Neuron (in vitro differentiated cells): ENCODE measurements around a stretch of chr9.

- PRO-cap, result no peak
These were observed 362 bp upstream of the PRXL2C start for GRCh38 chr9:96655501-96655857.

DNA sequence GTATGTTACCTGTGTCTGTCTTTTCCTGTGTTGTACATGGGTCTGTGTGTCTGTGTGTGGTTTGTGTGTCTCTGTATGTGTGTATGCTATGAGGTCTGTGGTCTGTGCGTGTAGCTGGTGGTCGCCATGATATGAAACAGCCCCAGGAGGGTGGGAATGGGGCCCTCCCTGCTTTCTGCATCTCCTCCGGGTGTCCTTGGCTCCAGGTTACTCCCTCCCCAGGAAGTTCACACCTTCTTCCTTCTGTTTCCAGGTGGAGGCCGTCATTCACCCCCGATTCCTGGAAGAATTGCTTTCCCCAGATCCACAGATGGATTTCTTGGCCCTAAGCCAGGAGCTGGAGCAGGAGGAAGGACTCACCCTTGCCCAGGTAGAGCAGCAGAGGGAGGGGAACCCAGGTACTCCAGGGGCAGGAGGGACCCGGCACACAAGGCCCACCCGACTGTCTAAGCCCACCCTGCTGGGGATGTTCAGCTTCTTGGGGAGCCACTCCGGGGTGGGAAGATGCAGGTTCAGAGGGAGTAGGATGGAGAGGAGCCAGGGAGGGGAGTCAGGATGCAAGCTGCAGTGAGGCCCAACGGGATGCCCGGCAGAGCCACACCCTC lies 9.1 kb downstream of the NUTM2G start:
- PRO-cap, result no peak

DNA sequence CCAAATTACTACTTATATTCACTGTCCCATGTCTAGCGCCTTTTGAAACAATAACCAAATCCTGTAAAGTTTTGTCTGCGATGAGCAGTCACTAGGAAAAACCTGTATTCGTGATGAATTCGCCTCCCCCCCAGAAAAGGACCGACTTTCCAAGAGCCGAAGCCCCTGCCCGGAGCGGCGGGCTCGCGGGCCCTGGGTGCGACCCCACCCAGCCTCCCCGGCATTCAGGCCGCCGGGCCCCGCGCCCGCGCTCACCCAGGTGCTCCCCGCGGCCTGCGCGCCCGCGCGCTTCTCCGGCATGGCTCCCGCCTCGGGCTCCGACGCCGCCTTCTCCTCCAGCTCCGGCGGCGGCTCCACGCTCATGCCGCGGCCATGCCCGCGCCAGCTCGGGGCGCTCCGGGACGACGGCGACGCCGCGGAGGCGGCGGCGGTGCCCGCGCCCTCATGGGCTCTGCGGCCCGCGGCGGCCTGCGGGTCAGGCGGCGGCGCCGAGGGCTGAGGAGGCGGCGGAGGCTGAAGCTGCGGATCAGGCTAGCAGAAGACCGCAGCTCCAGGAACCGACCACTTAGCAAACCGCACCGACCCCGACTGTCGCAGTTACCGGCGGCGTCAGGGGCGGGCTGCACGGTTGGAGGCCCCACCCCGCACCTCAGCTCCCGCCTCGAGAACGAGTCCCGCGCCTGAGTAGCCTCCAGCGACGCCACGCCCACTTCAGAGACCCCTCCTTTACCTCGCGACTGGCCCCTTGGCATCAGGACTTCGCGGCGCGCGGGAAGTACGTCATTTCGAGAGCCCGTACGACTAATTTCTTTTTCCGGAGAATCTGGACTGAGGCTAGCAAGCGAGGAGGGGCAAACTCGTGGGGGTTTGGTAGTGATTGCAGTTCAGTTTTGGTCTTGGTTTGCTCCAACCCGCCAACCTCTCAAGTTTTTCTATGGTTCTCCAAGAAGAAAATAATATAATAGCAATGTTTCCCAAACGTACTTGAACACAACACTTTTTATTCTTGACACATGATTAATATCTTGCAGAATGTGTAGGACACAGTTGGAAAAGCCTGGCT lies 25.6 kb downstream of the CTSV start:
- PRO-cap, result bidirectional peak, plus-strand start at position 223 of the sequence, minus-strand start at position 228 of the sequence; bidirectional peak, plus-strand start at position 854 of the sequence, minus-strand start at position 590 of the sequence

DNA sequence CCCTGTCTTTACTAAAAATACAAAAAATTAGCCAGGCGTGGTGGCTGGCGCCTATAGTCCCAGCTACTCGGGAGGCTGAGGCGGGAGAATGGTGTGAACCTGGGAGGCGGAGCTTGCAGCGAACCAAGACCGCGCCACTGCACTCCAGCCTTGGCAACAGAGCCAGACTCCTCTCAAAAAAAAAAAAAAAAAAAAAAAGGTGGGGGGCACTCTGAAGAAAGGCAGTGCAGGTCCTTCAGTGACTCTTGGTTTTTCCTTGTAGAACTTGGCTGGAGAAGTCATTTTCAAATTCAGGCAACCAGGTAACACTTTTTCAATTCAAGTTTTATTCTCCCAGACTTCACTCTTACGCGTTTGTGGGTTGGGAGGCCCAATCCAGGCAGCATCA lies 22.4 kb downstream of the CCDC180 start:
- PRO-cap, result no peak

- PRO-cap, result no peak
These were observed 24.9 kb upstream of the TDRD7 start for GRCh38 chr9:97386919-97387447.

- PRO-cap, result no peak
These were observed 1.8 kb downstream of the TMOD1 start for GRCh38 chr9:97503091-97503923.

DNA sequence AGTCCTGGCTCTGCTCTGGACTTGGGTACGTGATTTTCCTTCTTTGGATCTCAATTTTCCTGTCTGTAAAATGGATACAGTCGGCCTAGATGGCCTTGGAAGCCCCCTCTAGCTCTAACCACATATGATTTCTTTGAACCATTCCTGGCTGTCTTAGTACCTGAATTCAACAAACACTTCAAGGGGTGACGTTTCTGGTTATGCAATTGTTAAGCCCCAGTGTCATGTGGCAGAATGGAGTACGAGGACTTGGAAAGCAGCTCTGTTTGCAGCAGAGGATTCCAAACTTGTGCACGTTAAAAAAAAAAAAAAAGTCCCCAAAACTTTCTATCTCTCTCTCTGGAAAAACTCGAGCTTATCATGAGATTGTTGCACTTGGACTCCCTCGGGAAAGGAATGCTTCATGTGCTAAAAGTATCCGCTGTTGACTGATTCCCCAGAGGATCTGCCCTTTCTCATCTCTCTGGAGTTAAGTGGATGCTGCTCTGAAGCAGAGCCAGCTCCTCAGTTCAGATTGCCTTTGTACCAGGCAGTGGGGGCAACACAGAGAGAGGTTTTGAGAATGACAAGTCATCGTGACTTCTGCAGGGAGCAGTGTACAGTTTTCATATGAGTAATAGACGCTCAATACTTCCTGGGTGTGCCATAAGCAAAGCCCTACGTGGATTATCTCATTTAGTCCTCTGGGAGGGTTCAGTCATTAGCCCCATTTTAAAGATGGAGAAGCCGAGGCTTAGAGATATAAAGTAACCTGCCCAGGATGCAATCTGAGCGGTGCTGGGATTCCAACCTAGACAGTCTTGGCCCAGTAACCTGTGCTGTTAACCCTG lies 28.0 kb downstream of the TMOD1 start:
- PRO-cap, result no peak

DNA sequence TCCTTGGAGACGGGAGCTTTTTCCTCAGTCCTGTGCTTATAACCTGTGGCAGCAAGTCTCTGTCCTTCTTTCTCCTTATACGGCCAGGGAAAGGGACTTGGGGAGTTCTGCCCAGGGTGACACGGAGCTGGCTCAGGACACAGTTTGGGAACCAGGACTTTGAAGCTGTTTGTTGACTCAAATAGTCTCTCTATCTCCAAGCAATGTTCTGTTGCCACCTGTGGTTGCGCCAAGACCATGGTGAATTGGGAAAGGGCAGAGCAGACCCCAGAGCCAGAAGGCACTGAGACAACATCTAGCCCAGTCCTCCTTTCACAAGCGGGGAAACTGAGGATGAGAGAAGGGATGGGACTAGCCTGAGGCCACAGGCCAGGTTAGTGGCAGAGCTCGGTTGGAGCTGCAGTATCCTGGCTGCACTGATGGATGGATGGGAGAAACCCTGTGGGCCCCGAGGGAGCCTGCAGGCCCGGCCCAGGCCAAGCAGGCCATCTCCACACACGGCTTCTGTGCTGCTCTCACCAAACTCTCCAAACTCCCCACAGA lies 60.4 kb downstream of the TSTD2 start:
- PRO-cap, result no peak

- PRO-cap, result no peak
These were observed 38.6 kb downstream of the TSTD2 start for GRCh38 chr9:97594465-97595057.

DNA sequence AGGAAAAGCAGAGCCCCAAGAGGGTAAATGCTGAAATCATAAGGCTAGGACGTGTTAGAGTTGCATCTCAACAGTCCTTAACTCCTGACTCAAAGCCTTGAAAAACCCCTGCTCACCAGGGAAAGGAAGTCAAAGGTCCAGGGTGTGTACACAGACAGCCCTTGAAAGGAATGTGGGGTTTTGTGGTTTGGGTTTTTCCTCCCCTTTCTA lies 17.2 kb upstream of the XPA start:
- PRO-cap, result no peak

DNA sequence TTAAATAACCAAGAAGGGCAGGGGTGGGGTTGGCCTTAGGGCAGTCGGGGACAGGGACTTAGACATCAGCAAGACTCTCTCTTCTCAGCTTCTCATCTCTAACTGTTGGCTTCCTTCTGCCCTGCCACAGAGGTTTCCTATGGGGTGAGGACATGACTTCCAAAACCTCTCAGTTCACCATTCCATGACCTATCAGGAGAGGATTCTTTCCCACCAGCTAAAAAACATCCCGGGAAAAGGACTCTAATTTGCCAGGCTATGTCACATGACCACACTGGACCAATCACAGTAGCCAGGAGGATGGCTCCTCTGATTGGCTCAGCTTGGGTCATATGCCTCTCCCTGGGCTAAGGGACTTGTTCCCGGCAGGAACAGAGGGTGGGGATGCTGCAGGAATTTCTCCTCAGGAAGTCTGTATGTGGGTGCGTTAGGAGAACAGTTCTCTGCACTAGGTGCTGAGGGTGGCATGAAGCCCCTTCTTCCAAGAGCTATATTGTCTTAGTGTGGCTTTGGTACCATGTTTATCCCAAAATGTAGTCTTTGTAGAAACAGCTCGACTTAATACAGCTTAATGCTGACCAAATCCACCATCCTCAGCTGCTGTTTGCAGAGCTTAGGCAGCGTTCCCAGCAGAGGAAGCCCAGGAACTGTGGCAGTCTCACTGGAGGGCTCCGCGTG lies 40.3 kb upstream of the XPA start:
- PRO-cap, result no peak

- PRO-cap, result no peak
These were observed 50.8 kb upstream of the FOXE1 start for GRCh38 chr9:97802160-97802788.

DNA sequence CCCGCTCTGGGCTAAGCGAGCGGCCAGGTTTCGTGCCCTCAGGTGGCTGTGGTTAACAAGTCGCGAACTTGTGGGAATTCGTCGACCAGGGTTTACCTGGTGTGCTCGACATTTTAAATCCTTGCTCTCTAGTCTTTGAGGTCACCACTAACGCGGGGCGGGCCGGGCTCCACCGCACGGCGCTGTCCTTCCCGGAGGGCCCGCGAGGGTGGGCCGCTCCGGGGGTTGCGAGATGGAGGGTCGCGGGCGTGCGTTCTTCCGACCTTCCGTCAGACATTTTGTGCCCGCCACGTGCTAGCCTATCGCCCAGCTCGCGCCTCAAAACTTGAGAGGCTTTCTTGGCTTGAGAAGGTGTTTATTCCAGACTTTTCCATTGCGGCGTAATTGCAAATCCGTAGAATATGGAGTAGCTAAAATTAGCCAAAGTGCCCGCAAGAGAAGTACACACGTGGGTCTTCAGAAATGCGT lies 2.1 kb downstream of the ANP32B start:
- PRO-cap, result no peak

GRCh38 chr9:98057474-98057764 lies 887 bp downstream of the NANS start:
- PRO-cap, result no peak

- PRO-cap, result bidirectional peak, plus-strand start at chr9:98169266, minus-strand start at chr9:98169170
These were observed 23.4 kb downstream of the CORO2A start for GRCh38 chr9:98168876-98169586.

DNA sequence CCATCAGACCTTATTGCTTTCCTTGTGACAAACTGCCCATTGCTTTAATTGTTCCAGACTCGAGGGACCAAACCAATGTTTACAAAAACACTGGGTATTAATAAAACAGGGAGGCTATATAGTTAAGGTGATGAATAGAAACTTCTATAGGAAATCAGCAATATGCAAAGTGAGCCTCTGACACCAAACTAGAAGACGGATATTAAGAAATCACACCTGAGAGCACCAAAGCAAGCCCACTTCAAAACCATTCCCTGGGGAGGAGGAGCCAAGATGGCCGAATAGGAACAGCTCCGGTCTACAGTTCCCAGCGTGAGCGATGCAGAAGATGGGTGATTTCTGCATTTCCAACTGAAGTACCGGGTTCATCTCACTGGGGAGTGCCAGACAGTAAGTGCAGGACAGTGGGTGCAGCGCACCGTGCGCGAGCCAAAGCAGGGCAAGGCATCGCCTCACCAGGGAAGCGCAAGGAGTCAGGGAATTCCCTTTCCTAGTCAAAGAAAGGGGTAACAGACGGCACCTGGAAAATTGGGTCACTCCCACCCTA lies 200.6 kb downstream of the GABBR2 start:
- PRO-cap, result no peak

GRCh38 chr9:98791686-98792034 lies 4.7 kb downstream of the ANKS6 start:
- PRO-cap, result no peak

DNA sequence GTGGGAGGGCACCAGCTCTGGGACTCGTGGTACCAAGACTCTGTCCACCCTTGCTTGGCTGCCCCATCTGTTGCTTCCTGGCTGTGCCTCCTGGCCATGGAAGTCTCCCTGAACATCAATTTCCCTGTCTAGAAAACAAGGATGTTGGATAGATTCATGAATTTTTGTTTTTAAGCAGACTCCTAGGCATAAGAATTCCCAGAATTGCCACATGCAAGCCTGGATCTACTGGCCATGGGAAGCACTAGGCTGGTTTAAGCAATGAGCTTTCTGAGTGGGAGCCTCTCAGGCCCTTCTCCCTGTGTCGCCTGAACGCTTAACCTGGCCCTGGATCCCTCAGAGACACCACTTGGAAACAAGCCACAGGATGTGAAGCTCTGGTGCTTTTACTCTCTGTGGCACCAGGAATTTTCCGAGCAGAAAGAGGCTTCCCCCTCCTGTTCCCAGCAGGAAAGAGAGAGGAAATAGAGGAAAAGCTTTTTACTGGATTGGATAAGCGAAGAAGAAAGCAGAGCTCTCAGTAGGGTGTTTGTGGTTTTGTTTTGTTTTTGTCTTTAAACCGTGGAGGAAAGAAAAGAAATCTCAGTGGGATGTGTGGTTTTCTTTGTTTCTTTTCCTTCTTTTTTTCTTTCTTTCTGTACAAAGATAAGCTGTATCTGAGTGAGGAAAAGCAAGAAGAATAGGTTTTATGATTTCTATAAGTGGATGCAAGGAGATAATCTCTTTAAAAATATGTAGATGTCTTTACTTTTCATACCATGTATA lies 34.5 kb downstream of the COL15A1 start:
- PRO-cap, result no peak

DNA sequence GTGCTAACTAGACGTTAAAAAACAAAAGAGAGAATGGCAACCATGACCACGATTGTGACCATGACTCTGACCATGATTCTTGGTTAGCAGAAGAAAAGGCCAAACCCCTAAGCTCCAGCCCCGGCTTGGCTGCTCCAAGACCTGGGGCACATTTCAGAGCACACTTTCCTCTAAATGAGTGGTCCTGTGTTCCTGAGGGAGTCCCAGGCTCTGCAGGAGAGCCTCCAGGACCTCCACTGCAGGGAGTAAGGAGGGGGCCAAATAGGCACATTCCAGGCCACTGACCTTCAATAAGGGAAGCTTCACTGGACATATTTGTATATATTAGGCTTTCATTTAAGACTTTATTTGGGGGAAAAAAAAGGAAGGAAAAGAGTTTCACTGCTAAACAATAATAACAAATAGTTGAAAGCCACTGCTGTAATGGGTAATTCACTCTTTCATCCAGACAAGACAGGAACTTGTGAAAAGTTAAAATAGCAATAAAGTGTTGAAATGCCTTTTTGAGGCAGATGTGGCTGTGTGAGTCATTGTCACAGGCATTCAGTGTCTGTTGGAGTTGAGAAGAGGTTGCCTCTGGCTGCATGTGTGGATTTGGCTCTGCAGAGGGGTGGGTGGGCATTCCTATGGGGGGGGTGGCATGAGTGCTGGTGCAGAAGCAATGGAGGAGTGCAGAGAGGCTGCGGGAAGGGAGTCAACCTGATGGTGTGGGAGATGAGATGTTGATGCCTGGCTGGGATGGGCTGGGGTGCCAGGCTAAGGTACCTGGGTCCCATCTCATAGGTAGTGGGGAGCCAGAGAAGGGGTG lies 63.8 kb upstream of the TGFBR1 start:
- PRO-cap, result no peak

DNA sequence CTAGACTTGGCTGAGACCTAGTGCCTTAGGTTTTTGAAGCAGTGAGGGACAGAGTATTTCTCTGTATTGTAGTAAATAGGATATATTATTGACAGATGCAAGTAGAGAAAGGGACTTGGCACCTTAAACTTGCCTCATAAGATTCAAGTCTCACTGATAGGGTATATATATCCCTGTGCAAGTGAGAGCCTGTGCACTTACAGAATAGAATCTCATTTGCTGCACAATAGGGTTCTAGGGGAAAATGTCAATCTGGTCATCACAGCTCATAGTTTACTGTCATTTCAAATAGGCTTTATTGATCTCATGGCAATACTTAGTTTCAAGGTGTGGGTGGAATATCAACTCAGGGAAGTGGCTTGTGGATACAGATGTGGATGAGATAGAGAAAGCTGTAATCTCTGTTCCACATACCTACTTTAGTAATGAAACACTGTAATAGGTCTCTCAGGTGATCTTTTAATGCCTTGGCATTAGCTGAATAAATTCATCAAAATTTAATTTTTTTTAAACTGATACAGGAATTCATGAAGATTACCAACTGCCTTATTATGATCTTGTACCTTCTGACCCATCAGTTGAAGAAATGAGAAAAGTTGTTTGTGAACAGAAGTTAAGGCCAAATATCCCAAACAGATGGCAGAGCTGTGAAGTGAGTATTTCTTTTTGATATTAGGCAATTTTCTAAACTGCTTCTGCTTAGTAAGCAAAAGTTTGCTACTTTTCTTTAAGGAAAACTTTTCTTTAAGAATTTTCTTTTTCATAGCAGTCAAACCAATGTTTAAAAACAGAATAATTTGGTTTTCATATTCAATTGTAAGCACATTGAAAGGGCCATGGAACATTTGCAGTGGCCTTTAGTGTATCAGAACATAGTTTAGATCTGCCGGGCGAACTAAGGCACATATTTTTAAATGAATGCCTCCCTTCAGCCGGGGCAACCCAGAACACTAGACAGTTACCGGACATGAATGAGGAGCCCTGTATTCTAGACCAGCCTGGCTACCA lies 42.5 kb downstream of the TGFBR1 start:
- PRO-cap, result no peak